ENCODE data around the genes MFAP1, PATL2 and B2M.

DNA sequence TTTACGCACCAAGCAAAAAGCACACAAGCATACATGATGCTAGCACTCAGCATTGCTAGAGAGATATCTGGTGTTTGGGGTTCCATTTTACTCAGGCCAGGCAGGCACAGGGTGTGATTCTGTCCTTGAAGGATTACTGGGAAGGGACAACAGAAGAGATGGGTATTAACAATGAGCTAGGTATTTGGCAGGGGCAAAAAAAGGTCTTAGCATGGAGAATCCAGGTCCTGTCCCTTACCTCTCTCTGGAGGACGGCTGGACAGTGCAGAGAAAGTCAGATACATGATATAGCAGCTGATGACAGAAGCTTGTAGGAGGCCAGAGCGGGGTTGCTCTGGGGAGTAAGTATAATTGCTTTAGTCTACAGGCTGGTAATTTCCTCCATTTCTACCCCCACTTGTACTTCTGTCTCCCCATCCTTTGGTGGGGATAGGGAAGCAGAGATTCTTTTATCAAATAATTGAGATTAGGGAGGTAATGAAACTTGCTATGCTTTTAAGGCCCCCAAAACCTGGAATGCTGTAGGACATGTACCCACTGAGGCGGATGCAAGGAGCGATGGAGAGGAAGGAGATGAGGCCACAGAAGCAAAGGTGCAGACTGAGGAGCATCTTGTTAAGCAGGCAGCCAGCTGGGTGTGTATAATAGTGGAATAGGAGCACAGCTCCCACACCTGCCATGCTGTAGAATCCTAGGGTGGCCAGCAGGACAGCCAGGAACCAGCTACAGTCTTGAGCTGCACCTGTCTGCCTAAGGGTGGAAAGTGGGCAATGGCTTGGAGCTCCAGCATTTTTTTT, 3.2 kb downstream of the SERINC4 start:
- PRO-cap = no peak

GRCh38 chr15:43808838-43810151, 8.9 kb downstream of the HYPK start:
- PRO-cap = no peak

- PRO-cap = no peak
These were observed 7.3 kb downstream of the MFAP1 start for GRCh38 chr15:43817075-43817683.

GRCh38 chr15:43824020-43825052, at the start of gene MFAP1:
Gene MFAP1 (minus strand): TSS chr15:43824690.
- PRO-cap = unidirectional peak, minus-strand start at chr15:43824529; unidirectional peak, minus-strand start at chr15:43824687; unidirectional peak, minus-strand start at chr15:43824729

DNA sequence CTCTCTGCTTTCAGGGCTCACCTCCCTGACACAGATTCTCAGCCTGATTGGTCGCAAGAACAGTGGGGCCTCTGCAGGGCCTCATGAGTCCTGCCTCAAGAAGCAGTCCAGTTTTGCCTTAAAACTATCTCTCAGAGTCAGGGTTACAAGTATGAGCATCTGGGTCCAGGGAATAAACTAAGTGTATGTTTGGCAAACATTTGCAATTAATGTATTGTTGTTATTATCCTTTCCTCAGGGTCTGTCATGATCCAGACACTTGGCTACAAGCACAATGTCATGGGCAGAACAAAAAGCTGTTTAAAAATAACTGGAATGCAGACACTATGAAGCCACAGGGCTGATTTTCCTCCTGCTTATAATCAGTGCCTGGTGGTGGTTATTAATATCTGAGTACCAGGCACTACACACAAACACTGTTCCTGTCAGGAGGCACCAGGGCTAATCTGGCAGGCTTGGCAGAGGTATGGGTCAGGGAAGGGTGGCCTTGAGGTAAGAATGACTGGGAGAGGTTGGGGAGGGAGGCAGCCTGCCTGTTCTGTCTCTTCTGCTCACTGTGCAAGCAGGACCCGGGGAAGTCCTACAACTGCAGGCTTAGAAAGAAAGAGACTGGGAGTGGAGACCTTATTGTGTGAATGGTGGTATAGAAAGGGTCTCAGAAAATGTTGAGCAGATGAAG, 67.1 kb downstream of the WDR76 start:
- PRO-cap = no peak

DNA sequence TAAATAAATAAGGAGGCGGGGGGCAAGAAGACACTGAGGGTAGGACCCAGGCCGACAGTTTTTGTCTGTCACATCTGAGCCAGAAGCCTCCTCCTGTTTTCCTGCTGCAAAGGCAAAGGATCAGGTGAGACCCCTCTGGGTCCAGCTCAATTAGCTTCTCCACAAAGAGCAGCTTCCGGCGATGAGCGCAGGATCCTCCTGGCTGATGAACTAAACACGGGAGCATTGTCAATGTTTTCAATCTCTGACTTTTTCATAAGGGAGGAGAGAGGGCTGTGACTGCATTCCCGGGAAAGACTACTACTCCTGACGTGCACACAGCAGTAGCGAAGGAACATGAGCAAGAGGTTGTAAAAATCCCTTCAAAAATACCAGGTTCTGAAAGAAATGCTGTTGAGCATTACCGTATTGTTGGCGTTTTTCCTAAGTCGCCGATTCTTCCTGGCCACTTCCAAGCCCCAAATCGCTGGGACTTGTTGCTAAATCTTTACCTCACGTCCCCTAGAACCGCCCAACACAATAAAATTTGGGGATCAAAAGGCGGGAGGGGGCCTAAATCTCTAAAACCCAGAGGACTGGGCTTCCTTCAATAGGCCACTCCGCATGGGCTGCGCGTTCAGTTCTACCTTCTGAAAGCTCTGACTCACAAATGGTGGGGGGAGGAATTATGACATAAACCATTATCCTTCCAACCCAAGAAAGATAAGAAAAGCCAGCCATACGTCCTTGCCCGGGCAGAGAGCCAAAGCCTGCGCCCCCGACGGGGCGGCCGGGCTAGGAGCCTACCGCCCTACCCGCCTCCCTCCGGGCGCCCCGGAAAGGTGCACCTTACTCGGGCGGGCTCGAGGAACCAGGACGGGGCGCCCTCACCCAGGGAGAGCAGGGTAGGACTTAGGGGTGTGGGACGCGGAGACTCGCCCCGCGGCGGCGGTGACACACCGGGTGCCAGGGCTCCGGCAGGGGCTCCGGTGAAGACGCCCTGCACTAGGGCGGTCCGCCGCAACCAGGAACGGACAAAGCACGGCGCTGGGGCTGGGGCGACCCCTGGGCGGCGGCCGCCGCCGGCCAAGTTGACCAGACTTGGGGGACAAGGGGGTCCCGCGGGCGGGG, 893 bp downstream of the FRMD5 start:
- PRO-cap = no peak

GRCh38 chr15:44251921-44252120, 36.7 kb upstream of the GOLM2 start:
- PRO-cap = no peak

- PRO-cap = no peak
These were observed 808 bp downstream of the CTDSPL2 start for GRCh38 chr15:44428227-44428647.

GRCh38 chr15:44710636-44711467, at the start of gene PATL2:
Gene PATL2 (minus strand): TSS chr15:44711323.
- PRO-cap = bidirectional peak, plus-strand start at chr15:44711513, minus-strand start at chr15:44711369

DNA sequence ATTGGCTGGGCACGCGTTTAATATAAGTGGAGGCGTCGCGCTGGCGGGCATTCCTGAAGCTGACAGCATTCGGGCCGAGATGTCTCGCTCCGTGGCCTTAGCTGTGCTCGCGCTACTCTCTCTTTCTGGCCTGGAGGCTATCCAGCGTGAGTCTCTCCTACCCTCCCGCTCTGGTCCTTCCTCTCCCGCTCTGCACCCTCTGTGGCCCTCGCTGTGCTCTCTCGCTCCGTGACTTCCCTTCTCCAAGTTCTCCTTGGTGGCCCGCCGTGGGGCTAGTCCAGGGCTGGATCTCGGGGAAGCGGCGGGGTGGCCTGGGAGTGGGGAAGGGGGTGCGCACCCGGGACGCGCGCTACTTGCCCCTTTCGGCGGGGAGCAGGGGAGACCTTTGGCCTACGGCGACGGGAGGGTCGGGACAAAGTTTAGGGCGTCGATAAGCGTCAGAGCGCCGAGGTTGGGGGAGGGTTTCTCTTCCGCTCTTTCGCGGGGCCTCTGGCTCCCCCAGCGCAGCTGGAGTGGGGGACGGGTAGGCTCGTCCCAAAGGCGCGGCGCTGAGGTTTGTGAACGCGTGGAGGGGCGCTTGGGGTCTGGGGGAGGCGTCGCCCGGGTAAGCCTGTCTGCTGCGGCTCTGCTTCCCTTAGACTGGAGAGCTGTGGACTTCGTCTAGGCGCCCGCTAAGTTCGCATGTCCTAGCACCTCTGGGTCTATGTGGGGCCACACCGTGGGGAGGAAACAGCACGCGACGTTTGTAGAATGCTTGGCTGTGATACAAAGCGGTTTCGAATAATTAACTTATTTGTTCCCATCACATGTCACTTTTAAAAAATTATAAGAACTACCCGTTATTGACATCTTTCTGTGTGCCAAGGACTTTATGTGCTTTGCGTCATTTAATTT, at the start of gene B2M:
B2M (plus strand) TSS at position 50 of the 894 bp plus-strand sequence.
- PRO-cap = bidirectional peak, plus-strand start at position 46 of the sequence, minus-strand start outside the sequence; unidirectional peak, plus-strand start at position 501 of the sequence

- PRO-cap = no peak
These were observed 7.0 kb downstream of the B2M start for GRCh38 chr15:44718262-44718811.

DNA sequence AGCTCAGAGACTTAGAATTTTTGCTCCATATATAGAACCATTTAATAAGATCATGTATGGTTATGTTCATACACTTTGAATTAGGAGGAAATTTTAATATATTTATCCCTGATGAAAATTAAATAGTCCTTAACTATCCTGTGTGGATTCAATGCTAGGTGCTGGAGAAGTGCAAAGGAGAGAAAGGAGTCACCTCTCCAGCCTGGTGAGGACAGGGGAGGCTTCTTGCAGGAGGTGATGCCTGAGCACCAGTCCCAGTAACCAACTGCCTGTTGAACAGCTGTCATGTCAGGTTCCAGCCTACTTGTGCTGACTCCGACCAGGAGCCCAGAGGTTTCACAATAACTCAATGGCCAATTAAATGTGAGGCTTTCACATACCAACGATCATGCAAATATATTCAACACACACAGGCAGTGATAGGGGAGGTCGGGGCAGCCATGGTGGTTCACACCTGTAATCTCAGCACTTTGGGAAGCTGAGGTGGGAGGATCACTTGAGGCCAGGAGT, 7.7 kb downstream of the SORD start:
- PRO-cap = no peak

DNA sequence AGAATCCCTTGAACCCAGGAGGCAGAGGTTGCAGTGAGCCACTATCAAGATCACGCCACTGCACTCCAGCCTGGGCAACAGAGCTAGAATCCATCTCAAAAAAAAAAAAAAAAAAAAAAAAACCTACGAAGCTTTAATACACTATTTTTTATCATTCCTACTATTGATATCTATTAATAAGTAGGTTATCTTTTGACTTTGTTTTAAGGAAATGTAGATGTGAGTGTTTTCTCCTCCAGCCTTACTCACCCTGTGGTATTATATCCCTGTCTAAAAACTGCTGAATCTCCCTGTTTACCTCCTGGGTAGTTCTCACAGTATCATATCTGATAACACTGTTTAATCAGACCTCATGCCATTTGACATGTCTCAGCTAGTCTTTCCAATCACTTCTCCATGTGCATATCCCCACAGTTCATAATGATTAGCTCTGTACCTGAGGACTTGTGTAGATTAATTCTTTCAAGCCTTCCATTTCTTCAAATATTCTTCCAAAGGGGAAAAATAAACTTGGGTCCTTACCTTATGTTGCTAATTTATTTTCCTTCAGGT, 30.8 kb downstream of the DUOX2 start:
- PRO-cap = no peak

GRCh38 chr15:45346021-45346658, 32.2 kb downstream of the GATM start:
- PRO-cap = no peak

DNA sequence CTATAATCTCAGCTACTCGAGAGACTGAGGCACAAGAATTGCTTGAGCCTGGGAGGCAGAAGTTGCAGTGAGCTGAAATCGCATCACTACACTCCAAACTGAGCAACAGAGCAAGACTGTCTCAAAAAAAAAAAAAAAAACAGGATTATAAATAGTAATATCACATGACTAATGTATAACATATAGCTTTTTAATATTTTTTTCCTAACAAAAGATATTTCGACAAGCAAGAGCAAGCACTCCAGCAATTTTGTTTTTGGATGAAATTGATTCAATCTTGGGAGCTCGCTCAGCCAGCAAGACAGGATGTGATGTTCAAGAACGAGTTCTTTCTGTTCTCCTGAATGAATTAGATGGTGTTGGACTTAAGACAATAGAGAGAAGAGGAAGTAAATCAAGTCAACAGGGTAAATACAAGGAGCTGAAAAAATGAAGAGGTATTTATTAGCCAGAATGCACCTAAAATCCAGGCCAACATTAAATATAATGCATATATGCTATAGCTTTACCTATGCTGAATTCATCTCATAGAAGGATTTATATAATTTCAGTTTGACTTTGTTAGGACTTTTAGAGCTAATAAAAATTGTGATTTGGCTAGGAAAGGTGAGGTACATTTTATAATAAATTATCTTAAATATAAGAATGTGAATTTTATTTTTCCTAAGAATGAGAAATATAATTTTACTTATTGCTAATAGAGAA, 13.4 kb downstream of the SPATA5L1 start:
- PRO-cap = no peak

- PRO-cap = no peak
These were observed 11.7 kb upstream of the C15orf48 start for GRCh38 chr15:45418685-45419128.

- PRO-cap = no peak
These were observed 19.1 kb downstream of the C15orf48 start for GRCh38 chr15:45449575-45449746.

DNA sequence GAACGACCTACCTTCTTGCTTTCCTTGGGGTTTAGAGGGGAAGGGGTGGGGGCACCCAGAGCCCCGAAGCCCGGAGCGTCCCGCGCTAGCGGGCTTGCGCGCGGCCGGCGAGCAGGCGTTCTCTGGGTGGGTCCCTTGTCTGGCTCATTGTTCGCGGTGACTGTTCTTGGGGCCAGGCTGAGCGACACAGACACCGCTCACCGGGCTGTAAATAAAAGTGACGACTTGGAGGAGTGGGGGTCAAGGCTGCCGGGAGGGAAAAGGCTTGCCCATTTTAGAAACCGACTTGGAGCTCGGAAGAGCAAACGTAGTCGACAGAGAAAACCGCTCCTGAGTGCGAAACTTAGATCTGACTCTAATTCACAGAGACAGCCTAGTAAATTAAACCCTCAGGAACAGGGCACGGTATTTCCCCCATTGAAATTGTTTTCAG, 532.3 kb upstream of the SEMA6D start:
- PRO-cap = no peak

- PRO-cap = no peak
These were observed 417.3 kb upstream of the SEMA6D start for GRCh38 chr15:47299874-47300564.

DNA sequence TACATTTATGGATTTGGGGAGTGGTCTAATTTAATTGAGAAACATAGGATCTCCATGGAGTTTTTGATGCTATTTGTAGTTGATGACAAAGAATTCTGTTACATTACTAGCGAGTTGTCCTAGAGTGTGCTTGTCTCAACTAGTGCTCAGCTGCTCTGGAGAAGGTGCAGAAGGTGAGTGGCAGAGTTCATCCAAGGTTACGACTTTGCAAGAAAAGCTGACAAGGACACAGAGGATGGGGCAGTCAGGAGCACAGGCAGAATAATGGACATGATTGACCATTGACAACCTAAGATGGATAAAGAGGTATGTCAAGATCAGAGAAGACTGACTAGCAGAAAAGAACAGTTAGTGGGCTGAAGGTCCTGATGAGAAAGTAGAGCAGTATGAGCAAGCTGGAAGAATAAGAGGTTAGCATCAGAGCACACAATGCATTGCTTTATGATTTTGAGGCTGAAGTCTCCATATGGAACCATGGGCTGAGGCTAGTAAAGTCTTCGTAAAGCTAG, 35.9 kb downstream of the SEMA6D start:
- PRO-cap = no peak

Data from ascending aorta (tissue), 1 donor.